Camera-type eye (tissue), 1 donor: ENCODE measurements around a stretch of chr2.

DNA sequence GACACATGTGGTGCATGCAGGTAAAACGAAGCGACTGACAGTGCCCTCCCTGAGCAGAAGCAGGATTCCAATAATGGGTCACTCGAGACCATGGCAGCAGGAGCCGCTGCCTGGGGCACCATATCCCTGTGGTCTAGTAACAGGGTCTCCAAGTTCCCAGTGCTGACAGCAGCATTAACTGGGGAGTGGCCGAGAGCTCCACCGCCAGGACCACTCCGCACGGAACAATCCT, 29.5 kb downstream of the FAM228A start:
- RAMPAGE, long total RNA, result no peak

DNA sequence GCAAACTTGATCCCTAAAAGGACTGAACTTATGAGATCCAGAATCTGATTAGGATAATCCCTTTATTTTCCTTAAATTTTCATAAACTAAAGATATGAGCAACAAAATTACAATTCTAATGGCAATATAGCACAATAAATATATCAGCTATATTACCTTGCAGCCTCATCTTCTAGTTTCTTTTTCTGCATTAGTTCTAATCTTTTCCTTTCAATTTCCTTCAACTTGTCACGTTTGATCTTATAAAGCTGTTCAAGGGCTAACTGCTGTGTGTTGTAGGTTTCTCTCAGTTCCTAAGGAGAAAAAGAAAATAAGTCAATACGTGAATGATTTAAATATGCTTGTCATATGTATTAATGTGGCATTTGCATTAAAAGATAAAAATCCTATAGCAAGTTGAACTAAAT, 84.8 kb downstream of the ITSN2 start:
- RAMPAGE, long total RNA, result no peak

DNA sequence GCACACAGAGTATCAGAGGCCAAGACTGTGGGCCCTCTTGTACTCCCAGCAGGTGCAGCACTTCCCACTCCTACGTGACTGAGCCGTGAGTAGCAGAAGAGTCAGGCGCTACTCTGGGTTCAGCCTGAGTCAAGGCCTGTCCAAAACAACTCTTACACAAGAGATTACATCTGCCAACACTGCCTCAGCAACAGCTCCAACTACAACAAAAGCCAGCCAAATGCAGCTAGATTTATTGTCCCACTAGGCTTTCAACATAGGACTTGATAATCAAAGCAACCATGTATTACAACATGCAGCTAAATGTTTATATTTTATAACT, 56.2 kb downstream of the ITSN2 start:
- RAMPAGE, long total RNA, result no peak

DNA sequence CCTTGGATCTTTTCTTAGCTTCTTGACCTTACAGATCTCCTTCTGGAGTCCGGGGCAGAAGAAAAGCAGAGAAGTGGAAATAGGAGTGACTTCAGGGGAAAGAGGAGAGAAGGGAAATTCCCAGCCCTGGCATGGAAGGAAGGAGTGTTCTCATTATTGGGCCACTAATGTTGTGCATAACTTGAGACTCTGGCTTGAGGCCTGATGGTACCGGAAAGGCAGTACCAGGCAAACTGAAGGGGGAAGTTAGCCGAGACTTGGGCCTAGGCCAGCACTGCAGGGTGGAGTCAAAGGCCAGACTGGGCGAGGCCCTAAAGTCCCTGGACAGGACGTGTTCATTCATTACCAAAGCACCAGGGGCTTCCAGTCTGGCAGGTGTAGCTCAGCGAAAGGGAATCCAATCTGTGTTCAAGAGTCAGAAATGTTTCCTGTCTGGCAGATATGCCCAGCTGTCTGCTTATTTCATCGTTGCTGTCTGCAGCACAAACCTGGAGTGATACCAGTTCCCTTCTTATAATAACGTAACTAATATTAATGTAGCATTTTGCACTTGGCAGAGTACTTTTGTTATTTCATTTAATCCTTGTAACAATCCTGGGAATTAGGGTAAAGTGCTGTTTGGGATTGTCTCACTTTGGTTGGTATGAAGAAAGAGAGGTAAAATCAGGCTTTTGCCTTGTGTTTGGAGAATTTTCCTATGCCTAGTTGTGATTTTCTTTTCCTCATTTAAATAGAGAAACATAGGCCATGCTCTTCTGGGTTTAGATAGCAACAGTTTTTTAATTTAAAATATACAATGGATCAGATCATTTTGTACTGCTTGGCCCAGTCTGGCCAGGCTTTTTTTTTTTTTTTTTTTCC, 4.8 kb upstream of the ITSN2 start:
- RAMPAGE, long total RNA, result no peak

DNA sequence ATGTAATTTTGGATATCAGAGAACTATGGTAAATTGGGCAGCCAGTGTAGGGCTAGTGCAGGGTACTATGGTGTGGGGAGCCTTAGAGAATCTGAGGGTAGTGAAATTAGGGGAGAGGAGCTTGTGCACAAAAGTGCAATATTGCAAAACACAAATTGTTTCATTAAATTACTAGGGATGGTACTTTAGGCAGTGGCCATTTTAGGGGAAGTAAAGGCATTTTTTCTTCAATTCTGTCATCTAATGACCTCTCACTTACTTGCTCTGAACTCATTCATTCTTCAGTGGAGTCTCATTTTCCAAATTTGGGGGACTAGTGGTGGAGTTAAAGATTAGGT, 33.9 kb downstream of the NCOA1 start:
- RAMPAGE, long total RNA, result no peak

GRCh38 chr2:24819527-24820347, 26.5 kb downstream of the CENPO start:
- RAMPAGE, long total RNA, result no peak

- RAMPAGE, long total RNA, result no peak
Observed at GRCh38 chr2:24839810-24840486, 46.7 kb downstream of the CENPO start.

DNA sequence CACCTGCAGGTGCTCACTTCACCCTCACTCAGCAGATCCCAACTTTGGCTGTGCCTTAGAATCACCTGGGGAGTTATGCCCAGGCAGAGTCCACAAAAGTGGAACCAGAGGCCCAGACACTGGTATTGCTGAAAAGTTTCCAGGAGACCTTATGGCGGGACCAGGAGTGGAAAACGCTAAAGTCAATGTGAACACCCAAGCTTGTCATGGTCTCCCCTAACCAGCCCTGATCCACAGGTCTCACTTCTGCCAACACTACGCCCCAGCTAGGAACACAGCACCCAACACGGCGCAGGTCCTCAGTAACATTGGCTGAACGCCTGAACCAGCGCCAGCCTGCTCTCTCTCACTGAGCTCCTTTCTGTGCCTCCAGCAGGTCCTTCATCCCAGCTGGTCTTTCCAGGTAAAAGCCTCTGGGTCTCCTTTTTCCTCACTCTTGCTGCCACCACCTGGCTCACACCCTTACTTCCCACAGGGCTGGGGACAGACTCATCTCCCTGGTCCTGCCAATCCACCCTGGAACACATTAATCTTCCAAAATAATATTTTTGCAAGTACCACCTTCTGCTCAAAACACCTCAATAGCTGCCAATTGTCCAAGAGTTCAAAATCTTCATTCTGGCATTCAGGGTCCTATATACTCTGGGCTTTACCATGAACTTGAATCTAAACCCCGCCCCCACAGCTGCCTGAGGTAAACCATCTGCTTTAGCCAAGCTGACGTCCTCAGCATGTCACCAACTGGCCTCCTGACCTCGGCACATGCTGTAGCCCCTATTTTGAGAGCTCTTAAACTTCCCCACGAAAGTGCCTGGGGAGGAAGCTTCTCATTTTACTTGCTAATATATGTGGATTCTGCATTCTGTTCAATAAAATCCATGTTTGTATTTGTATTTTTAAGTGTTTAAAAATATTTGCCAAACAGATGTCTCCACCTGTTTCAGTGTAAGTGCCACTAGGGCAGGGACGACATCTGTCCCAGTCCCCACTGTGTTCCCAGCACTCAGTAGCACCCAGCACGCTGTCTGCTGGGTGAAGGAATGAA, 34.5 kb downstream of the ADCY3 start:
- RAMPAGE, long total RNA, result no peak

GRCh38 chr2:25257026-25257407, 84.7 kb downstream of the DNMT3A start:
- RAMPAGE, long total RNA, result no peak

DNA sequence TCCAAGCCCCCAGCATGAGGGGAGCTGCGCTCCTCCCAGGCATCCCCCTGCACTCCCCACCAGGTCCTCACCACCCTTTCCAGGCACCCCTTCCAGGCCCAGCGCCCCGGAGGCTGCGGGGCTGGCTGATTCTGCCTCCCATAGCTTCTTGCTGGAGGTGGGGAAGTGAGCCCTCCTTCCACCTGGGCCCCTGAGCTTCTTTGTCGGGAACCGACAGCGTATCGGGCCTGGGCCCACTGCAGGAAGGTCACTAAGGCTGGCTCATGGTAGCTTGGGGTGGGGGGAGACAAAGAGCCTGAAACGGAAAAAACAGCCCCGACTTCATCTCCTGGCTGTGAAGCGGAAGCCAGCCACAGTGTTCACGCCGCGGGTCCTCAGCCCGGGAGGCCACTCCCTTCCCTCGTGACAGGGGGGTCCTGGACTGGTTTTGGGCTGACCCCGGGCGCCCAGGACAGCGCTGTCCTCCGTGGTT, 65.2 kb downstream of the DNMT3A start:
- RAMPAGE, long total RNA, result no peak

- RAMPAGE, long total RNA, result no peak
Observed at GRCh38 chr2:25741250-25742447, 68.3 kb upstream of the DTNB start.

GRCh38 chr2:25816237-25816835, 62.0 kb downstream of the ASXL2 start:
- RAMPAGE, long total RNA, result no peak

DNA sequence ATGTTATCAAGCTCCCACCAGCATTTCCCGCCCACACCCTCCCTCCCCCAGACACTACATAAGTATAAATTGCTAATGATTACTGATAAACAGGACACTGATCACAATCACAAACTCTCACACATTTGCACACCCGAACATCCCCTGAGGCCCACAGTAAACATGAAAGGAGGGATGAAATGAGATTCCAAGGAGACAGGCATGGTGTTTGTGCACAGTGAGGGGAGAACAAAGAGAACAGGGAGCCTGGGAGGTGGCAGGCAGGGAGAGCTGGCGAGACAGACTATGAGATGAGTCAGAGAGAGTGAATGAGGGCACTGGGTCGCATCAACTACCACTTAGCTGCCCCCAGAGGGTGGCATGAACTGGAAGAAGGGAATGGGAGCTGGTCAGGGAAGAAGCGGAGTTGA, 5.3 kb downstream of the KIF3C start:
- RAMPAGE, long total RNA, result no peak

- RAMPAGE, long total RNA, result no peak
Observed at GRCh38 chr2:25977571-25978381, 4.5 kb downstream of the KIF3C start.

DNA sequence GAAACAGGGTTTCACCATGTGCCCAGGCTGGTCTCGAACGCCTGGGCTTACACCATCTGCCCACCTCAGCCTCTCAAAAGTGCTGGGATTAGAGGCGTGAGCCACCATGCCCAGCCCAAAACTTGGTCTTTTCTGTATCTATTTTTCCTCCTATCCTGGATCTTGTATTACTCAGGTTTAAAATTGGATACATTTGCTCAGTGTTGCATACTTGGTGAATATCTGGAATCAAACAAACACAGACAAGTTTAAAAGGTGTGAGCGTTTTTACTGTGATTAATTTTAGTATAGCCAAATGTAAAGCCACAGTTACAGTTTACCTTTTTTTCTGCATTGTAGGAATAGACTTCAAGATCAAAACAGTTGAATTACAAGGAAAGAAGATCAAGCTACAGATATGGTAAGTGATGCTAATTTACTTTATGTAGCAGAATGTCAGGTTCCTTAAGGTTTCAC, 64.5 kb downstream of the RAB10 start:
- RAMPAGE, long total RNA, result no peak

DNA sequence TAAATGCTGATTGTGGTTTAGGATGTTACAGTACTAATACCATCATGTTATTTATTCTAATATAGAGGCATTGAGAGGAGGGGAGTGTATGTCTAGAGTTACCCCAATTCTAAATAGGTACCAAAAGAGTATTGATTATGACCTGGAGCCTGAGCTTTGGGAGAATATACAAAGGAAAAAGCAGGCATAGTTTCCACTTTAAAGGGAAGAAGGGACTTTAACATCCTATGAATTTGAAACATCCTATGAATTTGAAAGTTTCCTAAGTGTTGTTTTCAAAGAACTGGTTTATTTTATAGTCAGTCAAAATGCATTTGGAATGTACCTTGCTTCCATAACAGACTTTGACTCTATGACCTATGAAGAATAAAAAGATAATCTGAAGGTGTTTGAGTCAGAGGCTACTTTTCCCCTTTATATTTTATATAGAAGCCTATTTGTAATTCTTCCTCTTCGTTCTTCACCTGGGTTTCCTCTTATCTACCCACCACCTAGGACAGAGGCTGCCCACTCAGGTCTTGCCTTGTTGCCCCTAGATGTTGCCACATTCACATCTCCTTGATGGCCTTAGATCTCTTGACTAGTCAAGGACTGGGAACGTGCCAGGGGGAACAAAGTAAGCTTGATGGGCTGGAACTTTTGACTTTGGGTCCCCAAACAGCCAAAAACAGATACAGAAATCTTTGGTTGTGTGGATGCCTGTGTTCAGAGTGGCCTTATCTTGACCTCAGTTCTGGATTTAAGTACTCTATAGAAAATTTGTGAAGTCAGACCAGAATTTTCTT, 9.5 kb upstream of the DRC1 start:
- RAMPAGE, long total RNA, result no peak

- RAMPAGE, long total RNA, result no peak
Observed at GRCh38 chr2:26412046-26412769, 10.5 kb downstream of the DRC1 start.

- RAMPAGE, long total RNA, result no peak
Observed at GRCh38 chr2:26423416-26423686, 21.6 kb downstream of the DRC1 start.

GRCh38 chr2:26792604-26793379, 6.9 kb downstream of the CENPA start:
- RAMPAGE, long total RNA, result no peak

- RAMPAGE, long total RNA, result no peak
Observed at GRCh38 chr2:26971166-26971955, 924 bp downstream of the MAPRE3 start.